Daoy (cell line): Measurements from ENCODE around the genes GRB10 and VSTM2A.

DNA sequence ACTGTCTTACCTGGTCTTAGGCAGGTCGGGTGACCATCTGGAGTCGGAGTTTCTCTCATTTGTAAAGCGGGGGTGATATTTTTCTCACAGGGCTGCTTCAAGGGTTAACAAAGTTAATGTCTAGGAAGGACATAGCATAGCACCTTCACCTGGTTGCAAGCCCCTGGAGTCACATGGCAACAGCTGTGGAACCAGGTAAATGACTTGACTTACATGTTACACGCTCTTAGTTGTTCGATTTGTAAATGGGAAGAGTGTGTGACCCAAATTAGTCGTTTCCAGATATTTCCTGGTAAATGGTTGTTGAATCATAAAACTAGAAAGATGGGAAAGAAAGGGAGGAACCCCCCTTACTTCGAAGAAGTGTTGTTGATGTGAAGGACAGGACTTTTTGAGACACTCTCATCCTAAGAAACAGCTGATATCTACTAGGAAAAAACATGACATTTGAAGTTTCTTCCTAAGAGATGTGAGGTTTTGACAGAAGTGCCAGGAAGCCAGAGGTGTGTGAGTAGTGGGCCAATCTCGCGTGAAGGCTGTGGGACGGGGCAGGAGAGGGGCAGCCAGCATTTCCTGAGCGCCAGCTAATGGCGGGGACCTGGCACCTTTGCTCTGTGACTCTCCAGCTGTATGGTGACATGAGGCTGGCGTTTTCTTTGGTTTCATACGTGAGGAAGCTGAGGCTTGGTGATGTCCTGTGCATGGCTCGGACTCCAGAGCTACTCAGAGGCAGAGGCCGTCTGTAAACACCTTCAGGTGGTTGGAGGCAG, 53.5 kb downstream of the IKZF1 start:
- RAMPAGE, long total RNA: no peak

DNA sequence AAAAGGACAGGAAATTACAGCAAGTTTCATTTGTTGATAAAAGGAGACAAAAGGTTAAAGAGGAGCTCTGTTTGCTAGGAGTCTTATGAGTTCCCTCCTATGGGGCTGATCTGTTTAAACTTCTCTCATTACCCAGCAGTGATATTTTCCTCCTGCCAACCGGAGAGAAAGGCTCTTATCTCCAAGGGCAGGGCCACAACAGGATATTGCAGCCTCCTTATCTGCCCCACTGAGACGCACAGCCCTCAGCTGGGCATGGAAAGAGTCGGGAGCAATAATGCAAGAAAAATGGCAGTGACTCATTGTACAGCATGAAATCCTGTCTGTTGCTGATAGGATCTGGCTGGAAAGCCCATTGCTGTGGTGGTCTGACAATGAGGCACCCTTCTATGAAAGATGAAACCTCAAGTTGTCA, 46.8 kb upstream of the FIGNL1 start:
- RAMPAGE, long total RNA: no peak

DNA sequence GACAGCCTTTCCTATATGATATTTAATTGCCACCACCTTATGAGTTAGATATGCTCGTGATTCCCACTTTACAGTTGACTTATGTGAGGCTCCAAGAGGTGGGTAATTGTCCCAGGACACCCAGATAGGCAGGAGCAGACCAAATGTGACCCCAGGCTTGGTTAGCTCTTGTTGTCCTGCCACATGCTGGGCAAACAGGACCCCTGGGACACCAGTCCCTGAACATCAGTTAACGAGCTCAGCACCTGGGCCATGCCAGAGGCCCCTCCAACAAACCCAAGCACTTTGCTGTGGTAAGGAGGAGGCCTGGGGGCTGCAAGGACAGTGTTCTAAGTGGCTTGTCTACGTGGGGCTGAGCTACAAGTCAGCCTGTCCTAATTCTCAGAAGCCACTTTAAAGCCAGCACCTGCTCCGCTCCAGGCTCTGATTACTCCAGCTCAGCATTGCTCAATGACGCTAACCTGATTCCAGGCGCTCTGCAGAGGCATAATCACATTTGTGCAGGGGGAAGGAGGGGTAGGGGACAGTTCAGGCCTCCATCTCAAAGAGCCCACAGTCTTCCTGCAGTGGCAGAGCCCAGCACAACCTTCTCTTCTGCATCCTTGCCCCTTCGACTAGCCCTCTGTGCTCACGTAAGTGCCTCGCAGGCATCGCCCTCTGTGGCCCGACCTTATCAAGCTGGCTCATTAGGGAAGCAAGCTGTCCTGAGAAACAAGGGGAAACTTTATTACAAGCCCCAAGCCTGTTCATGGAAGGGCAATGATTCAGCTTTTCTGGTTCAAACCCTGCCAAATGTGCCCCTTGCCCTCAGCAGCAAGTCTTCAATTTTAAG, 57.2 kb downstream of the DDC start:
- RAMPAGE, long total RNA: no peak

DNA sequence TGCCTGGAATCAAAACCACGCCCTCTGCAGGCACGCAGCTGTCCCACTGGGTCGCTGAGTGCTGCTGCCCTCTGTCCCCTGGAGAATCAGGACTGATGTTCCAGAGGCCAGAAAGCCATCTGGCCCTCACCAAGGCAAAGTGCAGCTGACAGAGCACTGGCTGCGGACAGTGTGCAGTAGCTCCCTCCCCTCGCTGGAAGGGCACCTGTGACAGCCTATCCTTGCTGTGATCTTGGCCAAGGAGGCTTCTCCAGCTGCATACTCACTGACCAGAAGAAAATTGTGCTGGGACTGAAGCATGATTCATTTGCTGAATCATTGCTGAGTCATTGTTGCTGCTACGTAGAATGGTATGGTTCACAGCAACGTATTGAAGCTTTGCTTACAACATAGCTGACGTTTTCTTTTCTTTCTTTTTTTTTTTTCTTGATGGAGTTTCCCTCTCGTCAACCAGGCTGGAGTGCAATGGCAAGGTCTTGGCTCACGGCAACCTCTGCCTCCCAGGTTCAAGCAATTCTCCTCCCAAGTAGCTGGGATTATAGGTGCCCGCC, 30.4 kb downstream of the DDC start:
- RAMPAGE, long total RNA: no peak

GRCh38 chr7:50656630-50656988, 91.4 kb upstream of the DDC start:
- RAMPAGE, long total RNA: no peak

DNA sequence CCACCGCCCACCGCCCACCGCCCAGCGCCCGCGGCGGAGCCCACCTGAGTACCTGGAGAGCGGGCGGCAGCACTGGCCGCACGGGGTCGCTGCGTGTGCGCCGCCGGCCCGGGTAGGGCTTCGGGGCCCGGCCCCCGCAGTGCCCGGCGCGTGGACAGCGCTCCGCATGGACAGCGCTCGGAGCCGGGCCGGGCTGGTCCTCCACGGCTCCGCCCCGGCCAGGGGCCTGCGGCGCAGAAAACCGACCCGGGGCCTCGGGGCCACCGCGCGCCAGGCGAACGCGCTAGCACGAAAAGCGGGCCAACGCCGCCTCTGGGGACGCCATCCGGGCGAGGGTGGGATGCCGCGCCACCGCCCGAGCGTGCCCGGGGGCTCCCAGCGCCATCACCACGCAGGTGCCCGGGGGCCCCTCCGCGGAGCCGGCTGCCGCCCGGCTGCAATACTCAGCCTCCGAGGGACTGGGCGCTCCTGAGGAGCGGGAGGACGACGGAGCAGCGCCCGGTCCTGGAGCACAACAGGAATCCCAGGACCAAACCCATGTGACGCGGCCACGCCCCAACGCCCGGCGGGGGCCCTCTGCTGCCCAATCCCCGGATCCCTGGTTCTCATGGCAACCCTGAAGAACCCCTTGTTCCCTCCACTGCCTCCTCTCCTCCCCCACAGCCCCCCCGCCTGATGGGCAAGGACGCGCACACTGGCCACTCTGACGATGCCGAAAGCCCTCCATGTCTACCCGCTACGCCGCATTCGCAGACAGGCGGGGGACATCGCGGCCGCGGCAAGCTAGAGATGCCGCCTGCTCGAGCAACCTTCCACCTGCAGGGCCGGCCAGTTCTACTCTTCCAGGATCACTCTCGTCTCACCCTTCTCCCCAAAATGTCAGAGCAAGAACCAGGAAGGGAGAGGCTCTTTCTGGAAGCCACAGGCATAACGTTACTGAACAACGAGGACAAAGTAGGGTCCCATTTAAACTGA, at the start of gene GRB10:
Gene GRB10, minus strand, starts transcription at position 525 of the 975 bp plus-strand sequence.
- RAMPAGE, long total RNA: no peak

- RAMPAGE, long total RNA: no peak
Measured at GRCh38 chr7:50793297-50793910, 10.7 kb upstream of the GRB10 start.

- RAMPAGE, long total RNA: no peak
Measured at GRCh38 chr7:51241796-51242143, 74.8 kb downstream of the COBL start.

DNA sequence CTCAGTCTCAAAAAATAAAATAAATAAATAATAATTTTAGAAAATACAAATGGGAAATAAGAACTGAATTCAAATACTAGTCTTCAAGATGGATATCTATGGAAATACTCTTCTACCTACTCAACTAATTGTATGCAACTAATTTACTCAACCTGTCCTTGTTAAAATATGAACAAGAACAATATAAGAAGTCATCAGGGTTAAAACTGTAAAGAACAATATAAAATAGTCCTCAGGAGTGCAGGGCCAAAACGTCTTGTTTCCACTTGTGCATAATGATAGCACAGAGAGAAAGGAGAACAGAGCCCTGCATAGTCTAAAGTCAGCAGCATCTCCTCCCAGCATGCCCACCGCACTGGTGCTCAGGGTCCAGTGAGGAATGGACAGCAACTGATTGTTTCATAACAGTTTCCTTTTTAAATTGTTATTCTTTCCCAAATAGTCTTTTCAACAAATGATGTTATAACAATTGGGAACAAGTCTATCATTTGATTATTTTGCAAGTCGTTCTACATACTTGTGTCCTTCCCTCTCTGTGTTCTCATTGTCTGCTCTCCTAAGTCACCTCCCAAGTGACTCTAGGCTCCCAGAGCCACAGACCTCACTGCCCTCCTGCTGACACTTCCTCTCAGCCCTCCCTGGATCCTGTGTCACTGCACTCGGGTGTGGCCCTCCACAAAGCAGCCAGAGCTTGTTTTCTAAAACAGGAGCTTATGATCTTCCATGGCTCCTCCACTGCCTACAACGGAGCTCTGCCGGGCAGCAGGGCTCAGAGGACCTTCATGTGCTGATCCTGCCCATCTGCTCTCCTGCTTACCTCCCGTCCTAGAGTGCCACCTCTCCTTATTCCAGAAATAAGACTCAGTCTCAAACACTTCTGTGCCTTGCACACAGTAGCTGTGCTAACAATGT, 27.6 kb downstream of the COBL start:
- RAMPAGE, long total RNA: no peak

GRCh38 chr7:51324557-51324969, 8.0 kb upstream of the COBL start:
- RAMPAGE, long total RNA: no peak

GRCh38 chr7:51344259-51344828, 27.7 kb upstream of the COBL start:
- RAMPAGE, long total RNA: no peak

DNA sequence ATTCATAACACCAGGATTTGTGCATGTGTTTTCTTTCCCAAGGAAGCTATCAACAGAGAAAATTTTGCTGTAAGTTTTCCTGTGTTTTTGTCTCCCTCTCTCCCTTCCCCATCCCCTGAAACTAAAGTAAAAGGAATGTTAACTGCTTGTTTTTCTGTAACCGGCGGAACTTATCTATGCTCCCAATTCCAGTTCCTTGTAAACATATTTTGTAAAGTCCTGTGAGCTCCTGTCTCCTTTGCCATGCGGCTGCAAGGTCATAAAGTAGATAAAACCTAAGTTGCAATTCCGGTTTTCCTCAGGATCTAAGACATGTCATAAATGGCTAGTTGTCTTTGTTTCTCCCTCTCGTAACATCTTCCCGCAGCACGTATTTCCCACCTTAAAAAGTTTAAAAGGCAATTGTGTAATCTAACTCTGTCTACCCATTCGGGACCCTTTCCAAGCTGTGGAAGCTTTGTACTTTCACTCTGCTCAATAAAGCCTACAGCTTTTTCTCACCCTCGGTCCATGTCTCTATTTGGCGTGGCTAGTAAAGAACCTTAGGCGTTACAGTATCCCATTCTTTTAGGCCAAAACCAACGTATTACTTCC, 78.9 kb upstream of the POM121L12 start:
- RAMPAGE, long total RNA: no peak

- RAMPAGE, long total RNA: start-site peak on the minus strand at chr7:53811928-53811948, 36 and 26 reads in 2 replicates
Measured at GRCh38 chr7:53811784-53812160, 730.4 kb upstream of the VSTM2A start.

DNA sequence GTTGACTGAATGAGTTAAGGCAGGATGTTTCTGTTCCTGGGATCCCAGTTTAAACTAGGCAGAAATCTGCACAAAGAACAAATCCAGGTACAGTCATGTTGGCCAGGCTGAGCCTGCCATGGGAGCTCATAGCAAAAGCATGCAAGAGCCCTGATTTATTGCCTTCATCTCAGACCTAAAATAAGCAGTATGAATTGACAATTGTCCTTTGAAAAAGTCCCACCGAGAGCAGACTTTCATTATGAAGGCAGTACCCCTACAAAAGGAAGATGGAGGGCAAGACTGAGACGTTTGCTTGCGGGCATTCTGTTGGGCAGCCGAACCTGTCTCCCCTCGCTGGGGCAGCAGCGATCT, 558.5 kb upstream of the VSTM2A start:
- RAMPAGE, long total RNA: no peak

DNA sequence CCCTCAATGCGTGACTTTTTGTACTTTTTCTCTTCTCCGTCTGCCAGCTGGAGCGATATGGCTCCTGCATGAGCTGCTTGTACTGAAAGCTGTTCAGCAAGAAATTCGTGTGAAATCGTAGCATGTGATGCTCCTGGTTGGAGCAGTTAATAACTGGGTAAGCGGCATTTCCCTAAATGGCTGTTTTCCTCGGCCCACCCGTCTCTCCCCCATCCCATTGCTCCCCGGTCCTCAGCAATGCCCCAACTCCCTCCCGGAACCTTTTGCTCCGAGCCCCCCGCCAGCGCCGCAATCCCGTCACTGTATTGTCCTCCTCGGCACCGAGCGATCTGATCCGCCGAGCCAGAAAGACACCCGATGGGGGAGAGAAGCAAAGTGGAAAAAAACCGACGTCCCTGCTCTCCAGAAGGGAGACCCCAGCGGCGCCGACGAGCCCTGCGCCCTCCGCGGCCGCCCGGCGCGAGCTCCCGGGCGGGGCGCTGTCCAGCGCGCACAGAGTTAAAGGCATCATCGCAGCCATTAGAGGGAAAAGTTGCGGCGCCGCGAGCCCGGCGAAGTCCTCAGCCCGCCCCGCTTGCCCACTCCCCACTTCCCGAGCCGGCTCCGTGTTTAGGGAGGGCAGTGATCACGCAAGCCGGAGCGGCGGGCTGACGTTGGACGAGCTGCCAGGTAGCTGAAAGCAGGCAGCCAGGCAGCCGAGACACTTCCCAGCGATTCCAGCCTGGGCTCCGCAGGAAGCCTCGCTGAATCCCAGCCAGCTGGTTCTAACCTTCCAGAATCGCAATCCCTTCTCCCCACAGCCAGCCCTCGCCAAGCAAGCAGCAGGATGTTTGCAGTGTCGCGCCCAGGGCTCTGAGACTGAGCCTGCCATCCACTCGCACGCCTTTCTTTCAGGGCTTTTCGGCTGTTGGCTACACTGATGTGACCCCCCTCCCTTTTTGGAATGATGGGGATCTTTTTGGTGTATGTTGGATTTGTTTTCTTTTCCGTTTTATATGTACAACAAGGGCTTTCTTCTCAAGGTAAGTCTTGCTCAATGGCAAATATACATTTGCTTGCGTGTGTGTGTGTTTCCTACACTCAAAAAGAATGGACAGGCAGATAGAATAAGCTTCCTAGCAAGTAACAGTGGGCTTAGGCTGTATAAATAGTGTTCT, at the start of gene VSTM2A:
Gene VSTM2A, plus strand, starts transcription at position 588 of the 1,157 bp plus-strand sequence.
- RAMPAGE, long total RNA: no peak

GRCh38 chr7:54888205-54889136, 129.5 kb upstream of the SEC61G start:
- RAMPAGE, long total RNA: no peak

DNA sequence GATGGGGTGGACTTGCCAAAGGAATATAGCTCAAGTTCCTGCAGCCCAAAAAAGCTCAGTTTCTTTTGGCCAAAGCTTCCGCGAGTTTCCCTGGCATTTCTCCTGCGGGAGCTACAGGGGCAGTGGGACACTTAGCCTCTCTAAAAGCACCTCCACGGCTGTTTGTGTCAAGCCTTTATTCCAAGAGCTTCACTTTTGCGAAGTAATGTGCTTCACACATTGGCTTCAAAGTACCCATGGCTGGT, 807 bp upstream of the EGFR start:
- RAMPAGE, long total RNA: no peak

DNA sequence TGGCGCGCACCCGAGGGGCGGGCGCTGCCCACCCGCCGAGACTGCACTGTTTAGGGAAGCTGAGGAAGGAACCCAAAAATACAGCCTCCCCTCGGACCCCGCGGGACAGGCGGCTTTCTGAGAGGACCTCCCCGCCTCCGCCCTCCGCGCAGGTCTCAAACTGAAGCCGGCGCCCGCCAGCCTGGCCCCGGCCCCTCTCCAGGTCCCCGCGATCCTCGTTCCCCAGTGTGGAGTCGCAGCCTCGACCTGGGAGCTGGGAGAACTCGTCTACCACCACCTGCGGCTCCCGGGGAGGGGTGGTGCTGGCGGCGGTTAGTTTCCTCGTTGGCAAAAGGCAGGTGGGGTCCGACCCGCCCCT, 952 bp downstream of the EGFR start:
- RAMPAGE, long total RNA: no peak

GRCh38 chr7:55132387-55132811, 113.6 kb downstream of the EGFR start:
- RAMPAGE, long total RNA: no peak

- RAMPAGE, long total RNA: no peak
Measured at GRCh38 chr7:55146407-55146772, 127.6 kb downstream of the EGFR start.